Peripheral blood mononuclear cell (primary cell): ENCODE measurements around a stretch of chr12.

- PRO-cap, 8 experiments: no peak in any of the 8 experiments
Observed at GRCh38 chr12:27595121-27595684, 71.2 kb downstream of the PPFIBP1 start.

DNA sequence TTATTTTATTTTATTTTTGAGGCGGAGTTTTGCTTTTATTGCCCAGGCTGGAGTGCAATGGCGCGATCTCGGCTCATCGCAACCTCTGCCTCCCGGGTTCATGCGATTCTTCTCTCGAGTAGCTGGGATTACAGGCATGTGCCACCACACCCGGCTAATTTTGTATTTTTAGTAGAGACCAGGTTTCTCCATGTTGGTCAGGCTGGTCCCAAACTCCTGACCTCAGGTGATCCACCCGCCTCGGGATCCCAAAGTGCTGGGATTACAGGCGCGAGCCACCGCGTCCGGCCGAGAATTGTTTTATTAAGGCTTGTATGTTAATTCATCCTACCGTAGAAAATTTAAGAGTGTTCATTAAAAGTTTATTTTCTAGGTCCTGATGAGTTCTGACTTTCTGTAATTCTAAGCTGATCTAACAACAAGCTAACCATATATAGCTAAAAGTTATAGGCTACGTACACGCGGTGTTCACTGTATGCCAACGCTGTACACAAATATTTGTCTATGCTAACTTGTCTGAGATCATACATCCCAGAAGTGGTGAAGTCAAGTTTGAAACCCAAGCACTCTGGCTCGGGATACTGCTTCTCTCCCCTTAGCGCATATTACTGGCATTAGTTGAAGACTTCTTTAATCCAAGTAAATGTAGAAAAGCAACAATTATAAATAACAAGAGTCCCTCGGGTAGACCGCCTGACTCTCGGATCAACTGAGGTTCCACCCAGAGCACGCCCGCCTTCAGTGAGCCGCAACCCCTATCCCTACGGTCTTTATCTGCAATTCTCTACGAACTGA, 610 bp upstream of the MRPS35 start:
- PRO-cap, 8 experiments: no peak in any of the 8 experiments

- PRO-cap, 8 experiments: no peak in any of the 8 experiments
Observed at GRCh38 chr12:27787497-27788093, 7.6 kb upstream of the MANSC4 start.

DNA sequence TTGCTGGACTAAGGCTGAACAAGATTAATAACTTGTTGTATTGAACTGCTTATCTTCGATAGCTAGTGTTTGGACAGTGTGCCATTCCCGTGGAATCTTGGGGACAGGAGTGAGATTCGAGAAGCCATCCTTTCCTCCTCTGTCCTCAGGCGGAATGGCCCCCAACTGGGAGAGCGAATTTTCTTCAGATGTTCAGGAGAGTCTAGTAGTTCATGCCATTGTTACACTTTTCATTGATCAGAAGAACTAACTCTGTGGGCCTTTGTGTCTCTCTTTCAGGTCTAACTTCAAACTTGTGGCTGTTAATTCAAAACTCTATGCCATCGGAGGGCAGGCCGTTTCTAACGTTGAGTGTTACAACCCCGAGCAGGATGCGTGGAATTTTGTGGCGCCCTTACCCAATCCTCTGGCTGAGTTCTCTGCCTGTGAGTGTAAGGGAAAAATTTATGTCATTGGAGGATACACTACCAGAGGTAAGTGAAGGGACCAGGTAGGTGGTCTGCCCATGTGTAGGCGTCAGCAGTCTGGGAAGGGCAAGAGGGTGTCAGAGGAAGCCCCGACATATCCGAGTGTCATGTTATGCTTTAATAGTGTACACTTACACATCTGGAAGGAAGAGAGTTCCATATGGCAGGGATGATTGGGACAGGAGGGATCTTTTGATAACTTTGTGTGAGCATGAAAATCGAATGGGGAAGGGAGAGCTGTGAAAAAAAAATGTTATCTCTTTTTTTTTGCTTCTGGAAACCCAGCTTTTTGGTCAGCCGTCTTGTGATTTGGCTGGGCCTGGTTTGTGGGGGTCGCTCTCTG, 11.6 kb upstream of the MANSC4 start:
- PRO-cap, 8 experiments: no peak in any of the 8 experiments

DNA sequence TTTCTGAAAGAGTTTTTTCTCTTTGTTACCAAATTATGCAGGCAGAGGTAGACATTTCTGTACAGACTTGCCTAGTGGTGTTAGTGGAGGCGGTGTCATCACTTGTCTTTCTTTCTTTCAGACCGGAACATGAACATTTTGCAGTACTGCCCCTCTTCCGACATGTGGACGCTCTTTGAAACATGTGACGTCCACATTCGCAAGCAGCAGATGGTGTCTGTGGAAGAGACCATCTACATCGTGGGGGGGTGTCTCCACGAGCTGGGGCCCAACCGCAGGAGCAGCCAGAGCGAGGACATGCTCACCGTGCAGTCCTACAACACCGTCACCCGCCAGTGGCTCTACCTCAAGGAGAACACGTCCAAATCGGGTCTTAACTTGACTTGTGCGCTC, 17.6 kb upstream of the MANSC4 start:
- PRO-cap, 8 experiments: no peak in any of the 8 experiments

GRCh38 chr12:27963196-27963878, 9.2 kb downstream of the PTHLH start:
- PRO-cap, 8 experiments: no peak in any of the 8 experiments

GRCh38 chr12:27966659-27967346, 5.7 kb downstream of the PTHLH start:
- PRO-cap, 8 experiments: no peak in any of the 8 experiments

GRCh38 chr12:28574490-28575464, 384.5 kb downstream of the CCDC91 start:
- PRO-cap, 8 experiments: no peak in any of the 8 experiments

DNA sequence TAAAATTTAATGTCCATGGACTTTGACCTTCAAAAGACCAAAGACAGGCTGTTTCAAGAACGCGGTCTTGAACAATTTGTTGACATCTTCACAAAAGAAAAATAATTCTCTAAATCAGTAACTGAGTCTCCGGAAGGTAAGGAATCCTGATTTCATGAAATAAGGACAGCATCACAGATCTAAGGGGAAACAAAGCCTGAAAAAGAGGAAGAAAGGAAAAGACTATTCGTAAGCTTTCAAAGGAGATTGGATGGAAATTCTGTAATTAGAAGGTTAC, 107.3 kb upstream of the FAR2 start:
- PRO-cap, 8 experiments: no peak in any of the 8 experiments

DNA sequence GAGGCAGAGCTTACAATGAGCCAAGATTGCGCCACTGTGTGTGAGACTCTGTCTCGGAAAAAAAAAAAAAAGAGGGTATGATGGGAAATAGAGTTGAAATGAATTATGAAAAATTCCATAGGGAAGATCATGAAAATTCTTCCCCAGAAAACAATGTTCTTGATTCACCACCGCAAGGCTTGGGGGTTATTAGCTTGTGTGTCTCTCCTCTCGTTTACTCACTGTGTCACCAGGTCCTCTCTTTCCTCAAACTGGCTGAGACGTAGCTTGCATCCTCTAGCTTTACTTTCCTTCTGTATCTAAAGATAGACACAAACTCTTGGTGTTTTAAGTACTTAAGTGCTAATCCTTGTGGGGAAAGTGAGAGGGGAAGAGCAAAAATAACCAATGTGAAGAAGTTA, 10.4 kb downstream of the FAR2 start:
- PRO-cap, 8 experiments: no peak in any of the 8 experiments

GRCh38 chr12:29547175-29547449, 49.6 kb upstream of the OVCH1 start:
- PRO-cap, 8 experiments: no peak in any of the 8 experiments

- PRO-cap, 8 experiments: no peak in any of the 8 experiments
Observed at GRCh38 chr12:29561934-29562710, 64.6 kb upstream of the OVCH1 start.

DNA sequence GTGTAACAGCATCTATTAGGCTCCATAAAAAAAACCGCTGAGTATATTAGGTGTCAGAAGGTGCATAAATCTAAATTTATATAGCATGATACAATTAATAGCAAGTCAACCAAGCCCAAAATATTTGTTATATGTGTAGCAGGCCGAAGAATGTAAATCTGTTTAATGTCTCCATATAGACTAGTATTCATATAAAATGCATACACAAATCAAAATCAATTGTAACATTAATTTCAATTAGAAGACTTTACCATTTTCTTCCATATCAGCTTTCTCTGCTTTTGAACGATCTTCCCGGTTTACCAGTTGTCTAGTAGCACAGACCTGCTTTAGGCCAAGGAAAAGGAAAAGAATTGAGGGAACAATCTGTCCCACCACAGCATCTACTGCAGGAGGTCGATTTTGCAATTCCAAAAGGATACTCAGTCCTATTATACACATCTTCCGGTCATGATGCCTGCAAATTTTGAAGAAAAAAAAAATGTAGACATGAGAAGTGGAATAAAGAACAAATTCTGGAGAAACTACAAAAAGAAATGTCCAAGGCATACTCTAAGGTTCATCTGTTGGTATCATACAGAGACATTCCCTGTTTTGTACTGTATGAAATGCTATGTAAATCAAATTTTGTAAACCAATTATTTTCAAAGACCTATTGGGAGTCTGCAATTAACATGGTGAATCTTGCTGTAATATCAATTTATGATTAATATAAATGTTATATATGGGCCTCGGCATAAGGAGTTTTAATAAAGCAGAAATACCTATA, 58.8 kb downstream of the IPO8 start:
- PRO-cap, 8 experiments: no peak in any of the 8 experiments

DNA sequence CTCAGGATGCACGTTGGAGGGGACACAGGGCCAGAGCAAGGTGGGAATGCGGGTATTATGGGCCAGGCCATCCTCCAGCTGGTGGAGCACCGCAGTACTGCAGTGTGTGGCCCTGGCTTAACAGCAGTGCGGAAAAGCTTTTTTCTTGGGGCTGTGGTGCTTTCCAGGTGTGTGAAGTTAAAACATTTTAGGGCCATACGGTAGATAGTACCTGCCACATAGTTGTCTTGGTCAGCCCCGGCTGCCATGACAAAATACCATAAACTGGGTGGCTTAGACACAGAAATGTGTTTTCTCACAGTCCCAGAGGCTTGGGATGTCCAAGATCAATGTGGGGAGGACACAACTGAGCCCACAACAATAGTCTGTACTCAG, 938 bp downstream of the DDX11 start:
- PRO-cap, 8 experiments: no peak in any of the 8 experiments

DNA sequence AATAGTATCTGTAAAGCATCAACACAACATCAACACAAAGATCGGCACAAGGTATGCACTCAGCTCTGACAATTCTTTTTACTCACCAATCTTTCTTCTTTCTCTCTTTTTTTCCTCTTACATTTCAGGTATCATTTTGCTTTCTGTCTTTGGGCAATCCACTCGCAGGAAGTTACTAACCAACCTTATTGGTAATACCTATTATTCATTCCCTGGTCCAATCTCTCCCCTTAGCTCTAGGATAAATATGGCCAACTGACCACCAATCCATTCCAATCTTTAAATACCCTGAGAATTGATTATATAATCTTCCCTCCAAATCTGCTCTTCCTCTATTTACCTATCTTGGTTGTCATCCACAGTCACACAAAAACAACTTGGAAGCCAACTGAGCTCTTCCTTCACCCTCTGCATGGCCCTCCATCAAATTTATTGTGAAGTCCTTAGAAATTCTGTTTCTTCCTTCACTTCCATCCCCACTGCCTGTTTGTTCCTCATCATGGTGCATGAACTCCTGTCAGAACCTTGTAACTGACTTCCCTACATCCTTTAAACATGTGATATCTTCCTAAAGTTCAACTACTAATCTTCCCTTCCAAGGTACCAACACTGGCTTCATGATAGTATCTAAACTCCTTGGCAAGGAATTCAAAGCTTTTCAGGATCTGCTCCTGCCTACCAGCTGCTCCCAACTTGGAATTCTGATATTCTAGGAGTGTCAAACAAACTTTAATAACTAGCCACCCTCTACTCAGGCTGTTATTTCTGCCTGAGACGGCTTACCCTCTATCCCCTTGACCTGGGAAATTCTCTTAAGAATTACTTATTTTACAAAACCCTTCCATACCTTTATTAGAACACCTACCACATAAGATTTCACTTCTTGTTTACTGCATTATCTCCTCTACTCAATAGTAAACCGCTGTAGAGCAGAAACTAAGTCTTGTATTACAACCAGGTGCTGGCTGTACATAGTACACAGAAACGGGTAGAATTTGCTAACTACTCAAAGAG, 6.1 kb downstream of the SINHCAF start:
- PRO-cap, 8 experiments: peak in 1 of 8 experiments; most common minus-strand start position 413 of the sequence (in 1)

- PRO-cap, 8 experiments: no peak in any of the 8 experiments
Observed at GRCh38 chr12:31426068-31426579, 100.2 kb upstream of the SINHCAF start.

DNA sequence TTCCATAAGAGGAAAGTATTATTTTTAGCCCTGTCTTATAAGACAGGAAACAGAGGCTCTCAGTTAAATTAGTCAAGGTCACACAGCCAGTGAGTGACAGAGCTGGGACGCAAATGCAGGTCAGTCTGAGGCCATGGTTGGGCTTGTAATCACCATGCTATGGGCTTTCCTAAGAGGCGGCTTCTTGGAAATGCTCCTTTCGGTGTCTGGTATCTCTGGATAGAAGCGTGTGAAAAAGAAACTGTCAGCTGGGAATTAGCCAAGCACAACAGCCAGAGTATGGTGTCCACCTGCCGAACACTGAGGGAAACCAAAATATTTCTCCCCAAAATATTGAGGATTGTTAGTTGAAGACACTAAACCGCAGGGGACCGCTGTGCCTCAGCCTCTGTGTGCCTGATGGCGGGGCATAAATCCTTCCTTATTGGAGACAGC, 29.4 kb upstream of the ETFBKMT start:
- PRO-cap, 8 experiments: no peak in any of the 8 experiments

- PRO-cap, 8 experiments: no peak in any of the 8 experiments
Observed at GRCh38 chr12:31650916-31651299, 8.6 kb upstream of the ETFBKMT start.

- PRO-cap, 8 experiments: peak in 1 of 8 experiments; most common plus-strand start chr12:31807167 (in 1)
Observed at GRCh38 chr12:31806905-31807523, 14.9 kb upstream of the H3-5 start.

- PRO-cap, 8 experiments: peak in 1 of 8 experiments; most common minus-strand start chr12:31835566 (in 1)
Observed at GRCh38 chr12:31835134-31835738, 43.1 kb upstream of the H3-5 start.